ENCODE results near the genes SLC14A2 and PSTPIP2.

GRCh38 chr18:35610079-35610686, 28.6 kb downstream of the GALNT1 start:
- PRO-cap, 8 experiments = no peak in any of the 8 experiments

- PRO-cap, 8 experiments = no peak in any of the 8 experiments
Observed at GRCh38 chr18:35830666-35830948, 141.9 kb upstream of the C18orf21 start.

- PRO-cap, 8 experiments = peak in 2 of 8 experiments; most common plus-strand start chr18:35972874 (in 2); most common minus-strand start chr18:35972871 (in 1)
Observed at GRCh38 chr18:35972783-35973252, 339 bp downstream of the C18orf21 start.

- PRO-cap, 8 experiments = no peak in any of the 8 experiments
Observed at GRCh38 chr18:35982954-35983937, 10.8 kb downstream of the C18orf21 start.

- PRO-cap, 8 experiments = no peak in any of the 8 experiments
Observed at GRCh38 chr18:36175329-36176037, 11.8 kb upstream of the MOCOS start.

GRCh38 chr18:36298117-36298899, 795 bp downstream of the FHOD3 start:
- PRO-cap, 8 experiments = no peak in any of the 8 experiments

- PRO-cap, 8 experiments = no peak in any of the 8 experiments
Observed at GRCh38 chr18:36309249-36309868, 11.8 kb downstream of the FHOD3 start.

- PRO-cap, 8 experiments = no peak in any of the 8 experiments
Observed at GRCh38 chr18:36348826-36349368, 51.4 kb downstream of the FHOD3 start.

DNA sequence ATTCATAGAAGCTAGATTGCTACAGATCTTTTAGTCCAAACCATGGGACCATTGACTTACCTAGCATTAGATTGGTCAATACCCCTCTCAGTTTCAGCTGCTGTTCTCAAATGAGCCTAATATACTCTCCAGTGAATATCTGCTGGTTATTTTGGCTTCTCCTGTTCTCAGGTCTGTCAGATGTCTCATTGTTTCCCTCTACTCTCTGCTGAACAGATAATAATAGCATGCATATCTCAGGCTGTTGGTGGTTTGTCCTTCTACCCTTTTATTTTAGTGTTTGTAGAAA, 99.5 kb downstream of the FHOD3 start:
- PRO-cap, 8 experiments = no peak in any of the 8 experiments

- PRO-cap, 8 experiments = no peak in any of the 8 experiments
Observed at GRCh38 chr18:37838487-37839039, 273.0 kb upstream of the CELF4 start.

DNA sequence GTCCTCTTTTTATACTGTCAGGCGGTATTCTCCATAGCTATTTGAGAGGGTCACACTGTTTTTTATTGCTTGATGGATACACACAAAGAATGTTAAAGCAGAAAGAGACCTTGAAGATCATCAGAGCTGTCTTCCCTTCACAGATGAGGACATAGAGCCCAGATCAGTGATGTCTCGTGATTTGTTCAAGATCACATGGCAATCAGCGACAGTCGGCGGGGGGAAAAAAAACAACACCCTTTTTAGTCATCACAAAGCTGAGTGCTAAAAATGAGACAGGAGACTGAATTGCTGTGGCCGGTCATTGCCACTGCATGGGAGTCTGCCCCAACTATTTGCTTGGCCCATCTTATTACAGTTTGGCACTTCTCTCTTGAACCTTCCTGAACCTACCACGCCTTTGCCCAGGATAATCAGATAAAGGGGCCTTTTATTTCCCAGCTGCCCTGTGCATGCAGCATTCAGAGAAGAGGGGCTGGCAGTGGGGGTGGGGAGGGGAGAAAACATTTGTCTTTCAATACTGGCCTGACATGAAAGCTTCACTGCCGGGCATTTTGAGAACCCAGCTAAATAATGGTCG, 42.7 kb downstream of the SETBP1 start:
- PRO-cap, 8 experiments = no peak in any of the 8 experiments

- PRO-cap, 8 experiments = no peak in any of the 8 experiments
Observed at GRCh38 chr18:45015946-45016338, 335.3 kb downstream of the SETBP1 start.

DNA sequence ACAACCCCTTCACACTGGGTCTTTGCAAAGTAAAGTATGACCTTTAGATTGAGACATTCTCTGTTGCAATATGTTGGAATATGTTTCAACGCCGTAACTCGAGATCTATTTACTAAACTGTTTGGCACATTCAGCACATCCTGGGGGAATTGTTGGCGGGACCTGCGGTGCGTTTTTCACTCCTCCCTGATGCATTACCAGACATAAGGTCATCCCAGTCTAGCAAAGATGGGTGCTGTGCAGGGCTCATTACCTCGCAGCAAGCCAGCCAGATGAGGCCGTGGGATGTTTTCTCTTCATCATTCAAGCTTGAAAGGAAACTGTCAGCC, 290.5 kb upstream of the SLC14A2 start:
- PRO-cap, 8 experiments = no peak in any of the 8 experiments

GRCh38 chr18:45522379-45522717, 92.9 kb upstream of the SLC14A2 start:
- PRO-cap, 8 experiments = no peak in any of the 8 experiments

DNA sequence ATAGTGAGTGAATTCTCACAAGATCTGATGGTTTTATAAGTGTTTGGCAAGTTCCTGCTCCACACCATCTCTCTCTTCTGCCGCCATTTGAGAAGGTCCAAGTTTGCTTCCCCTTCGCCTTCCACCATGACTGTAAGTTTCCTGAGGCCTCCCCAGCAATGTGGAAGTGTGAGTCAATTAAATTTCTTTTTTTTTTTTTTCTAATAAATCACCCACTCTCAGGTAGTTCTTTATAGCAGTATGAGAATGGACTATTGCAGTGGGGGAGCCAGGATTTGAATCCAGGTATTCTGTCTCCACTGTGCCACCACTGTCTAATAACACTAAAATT, at the start of gene SLC14A2:
Gene SLC14A2, plus strand, starts transcription at position 62 of the 331 bp plus-strand sequence.
- PRO-cap, 8 experiments = no peak in any of the 8 experiments

DNA sequence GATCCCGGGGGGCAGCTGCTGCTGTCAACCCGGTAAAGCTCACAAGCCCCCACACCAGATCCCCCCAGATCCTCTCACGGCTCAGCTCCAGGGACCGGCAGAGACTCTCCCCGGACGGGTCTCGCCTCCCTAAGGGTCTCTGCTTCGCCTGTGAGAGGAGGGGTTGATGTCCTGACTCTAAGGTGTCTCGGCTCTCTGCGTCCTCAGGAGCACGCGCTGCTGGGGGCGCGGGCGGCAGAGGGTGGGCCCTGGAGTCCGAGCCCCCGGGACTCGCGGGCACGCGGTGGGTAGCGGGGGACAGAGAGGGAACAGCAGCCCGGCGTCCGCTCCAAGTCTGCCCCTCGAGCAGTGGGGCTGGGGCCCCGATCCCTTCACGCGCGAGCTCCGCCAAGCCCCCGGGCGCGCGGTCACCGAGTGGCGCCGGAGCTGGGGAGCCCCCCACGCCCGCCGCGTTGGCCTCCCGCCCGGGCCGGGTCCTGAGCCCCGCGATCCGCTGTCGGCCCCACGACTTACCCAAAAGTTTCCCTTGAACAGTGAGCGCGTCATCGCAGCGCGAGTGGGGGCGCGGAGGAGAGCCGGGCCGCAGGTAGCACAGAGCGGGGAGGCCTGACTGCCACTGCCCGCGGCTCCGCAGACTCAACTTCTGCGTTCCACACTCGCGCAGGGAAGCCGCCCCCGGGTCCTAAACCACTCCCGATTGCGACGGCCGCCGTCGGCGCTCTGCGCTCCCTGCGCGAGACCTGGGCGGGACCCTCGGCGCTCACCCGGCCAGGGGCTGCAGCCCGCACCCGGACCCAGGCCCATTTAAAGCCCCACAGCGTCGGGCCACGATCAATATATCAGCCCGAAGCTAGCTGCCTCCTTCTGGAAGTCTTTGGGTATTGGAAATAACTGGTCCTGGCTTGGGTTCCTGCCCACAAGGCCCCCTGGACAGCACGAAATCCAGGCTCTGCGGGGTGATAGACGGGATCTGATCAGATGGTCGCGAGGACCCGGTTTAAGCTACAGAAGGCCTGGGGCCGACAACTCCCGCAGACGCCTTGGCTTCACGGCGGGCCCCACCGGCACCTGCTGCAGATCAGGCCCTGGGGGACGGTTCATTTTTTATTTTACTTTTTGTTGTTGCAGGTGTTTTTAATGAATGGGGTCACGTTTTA, at the start of gene PSTPIP2:
Gene PSTPIP2, minus strand, starts transcription at position 618 of the 1,157 bp plus-strand sequence.
- PRO-cap, 8 experiments = peak in 8 of 8 experiments; most common plus-strand start position 948 of the sequence (in 1); most common minus-strand start position 642 of the sequence (in 7)

DNA sequence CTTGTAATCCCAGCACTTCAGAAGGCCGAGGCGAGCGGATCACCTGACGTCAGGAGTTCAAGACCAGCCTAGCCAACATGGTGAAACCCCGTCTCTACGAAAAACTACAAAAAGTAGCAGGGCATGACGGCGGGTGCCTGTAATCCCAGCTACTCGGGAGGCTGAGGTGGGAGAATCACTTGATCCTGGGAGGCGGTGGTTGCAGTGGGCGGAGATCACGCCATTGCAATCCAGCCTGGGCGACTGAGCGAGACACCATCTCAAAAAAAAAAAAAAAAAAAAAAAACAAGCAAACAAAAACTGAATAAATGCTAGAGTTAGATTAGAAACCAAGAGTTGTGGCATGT, 1.4 kb downstream of the ATP5F1A start:
- PRO-cap, 8 experiments = no peak in any of the 8 experiments

GRCh38 chr18:46167906-46168543, 5.8 kb upstream of the C18orf25 start:
- PRO-cap, 8 experiments = no peak in any of the 8 experiments

DNA sequence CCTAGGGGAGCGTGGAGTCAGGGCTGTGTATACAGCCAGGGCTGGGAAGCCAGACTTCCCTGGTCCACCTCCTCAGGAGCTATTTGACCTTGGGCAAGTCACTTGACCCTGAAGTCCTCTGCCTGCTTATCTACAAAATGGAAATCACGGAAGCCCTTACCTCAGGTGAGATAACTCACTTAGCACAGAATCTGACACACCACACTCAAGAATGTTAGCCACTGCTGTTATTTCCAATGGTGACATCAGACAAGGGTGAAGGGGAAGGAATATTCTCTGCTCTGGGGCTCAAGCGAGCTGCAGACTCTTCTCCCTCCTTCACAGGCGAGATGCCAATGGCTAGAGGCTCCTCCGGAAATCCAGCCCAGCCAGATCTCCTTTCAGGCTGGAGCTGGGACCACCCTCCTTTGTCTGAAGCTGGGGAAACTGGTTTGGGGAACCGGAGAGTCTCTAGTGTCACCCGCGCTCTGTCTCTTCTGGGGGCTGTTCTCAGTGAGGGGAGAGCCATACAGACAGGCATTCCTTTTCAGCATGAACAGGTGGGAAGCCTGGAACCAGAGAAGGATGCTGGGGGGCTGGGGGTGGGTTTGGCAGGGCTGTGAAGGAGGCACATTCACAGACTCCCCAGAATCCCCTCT, 40.0 kb upstream of the RNF165 start:
- PRO-cap, 8 experiments = no peak in any of the 8 experiments

DNA sequence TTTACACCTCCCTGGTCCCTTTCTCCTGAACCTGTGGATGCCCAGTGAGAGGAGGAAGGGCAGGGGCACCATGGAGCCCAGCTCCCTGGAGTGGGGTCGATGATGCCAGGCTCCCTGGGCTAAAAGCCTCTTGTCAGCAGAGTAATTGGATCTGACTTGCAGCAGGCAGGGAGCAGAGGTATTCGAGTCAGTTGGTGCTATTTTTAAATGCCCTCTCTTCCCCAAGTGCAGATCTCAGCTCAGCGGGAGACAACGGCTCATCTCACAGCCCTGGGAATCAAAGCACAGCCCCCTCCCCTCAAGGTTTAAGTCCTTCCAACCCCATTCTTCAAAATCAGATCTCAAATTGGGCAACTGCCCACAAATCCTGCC, 78.0 kb downstream of the RNF165 start:
- PRO-cap, 8 experiments = no peak in any of the 8 experiments